Kidney epithelial cell (primary cell): ENCODE measurements around a stretch of chr11.

- RAMPAGE, long total RNA = no peak
- RRBS = no CpG with 5 or more reads among the region's 24 CpGs
Measured at GRCh38 chr11:118997278-118997909, 544 bp upstream of the CENATAC start.

- RAMPAGE, long total RNA = no peak
- RRBS = no CpG with 5 or more reads among the region's 8 CpGs
Measured at GRCh38 chr11:119027616-119028332, 9.2 kb downstream of the TRAPPC4 start.

- RAMPAGE, long total RNA = no peak
- RRBS = 1% methylated on average over 20 of the region's 52 CpGs
Measured at GRCh38 chr11:119093879-119094624, 1.2 kb downstream of the H2AX start.

- RAMPAGE, long total RNA = no peak
- RRBS = no CpG with 5 or more reads among the region's 8 CpGs
Measured at GRCh38 chr11:119108201-119109264, 1.4 kb downstream of the C2CD2L start.

DNA sequence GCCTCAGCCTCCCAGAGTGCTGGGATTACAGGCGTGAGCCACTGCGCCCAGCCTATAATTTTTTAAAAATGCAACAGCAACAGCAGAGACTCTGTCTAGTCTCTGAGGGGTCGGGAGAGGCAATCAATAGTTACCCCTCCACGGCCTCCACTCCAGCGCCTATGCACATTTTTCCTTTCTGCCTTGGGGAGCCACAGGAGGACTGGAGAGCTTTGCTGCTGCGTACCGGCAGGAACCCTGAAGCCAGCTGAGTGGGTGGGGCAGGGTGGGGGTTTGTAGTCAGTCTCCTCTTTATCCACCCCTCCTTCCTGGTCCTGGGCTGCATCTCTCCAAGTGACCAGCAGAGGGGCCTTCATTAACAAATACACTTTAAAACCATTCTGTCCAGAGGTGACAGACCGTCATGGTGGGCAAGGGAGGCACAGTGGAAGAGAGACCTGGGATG, 4.1 kb upstream of the ABCG4 start:
- RAMPAGE, long total RNA = no peak
- RRBS = no CpG with 5 or more reads among the region's 8 CpGs

- RAMPAGE, long total RNA = no peak
- RRBS = under 1% methylated on average over 6 of the region's 51 CpGs
Measured at GRCh38 chr11:119206466-119207673, 731 bp downstream of the CBL start.

GRCh38 chr11:119305614-119306565, 11.0 kb downstream of the MCAM start:
- RAMPAGE, long total RNA = no peak
- RRBS = no CpG with 5 or more reads among the region's 9 CpGs

DNA sequence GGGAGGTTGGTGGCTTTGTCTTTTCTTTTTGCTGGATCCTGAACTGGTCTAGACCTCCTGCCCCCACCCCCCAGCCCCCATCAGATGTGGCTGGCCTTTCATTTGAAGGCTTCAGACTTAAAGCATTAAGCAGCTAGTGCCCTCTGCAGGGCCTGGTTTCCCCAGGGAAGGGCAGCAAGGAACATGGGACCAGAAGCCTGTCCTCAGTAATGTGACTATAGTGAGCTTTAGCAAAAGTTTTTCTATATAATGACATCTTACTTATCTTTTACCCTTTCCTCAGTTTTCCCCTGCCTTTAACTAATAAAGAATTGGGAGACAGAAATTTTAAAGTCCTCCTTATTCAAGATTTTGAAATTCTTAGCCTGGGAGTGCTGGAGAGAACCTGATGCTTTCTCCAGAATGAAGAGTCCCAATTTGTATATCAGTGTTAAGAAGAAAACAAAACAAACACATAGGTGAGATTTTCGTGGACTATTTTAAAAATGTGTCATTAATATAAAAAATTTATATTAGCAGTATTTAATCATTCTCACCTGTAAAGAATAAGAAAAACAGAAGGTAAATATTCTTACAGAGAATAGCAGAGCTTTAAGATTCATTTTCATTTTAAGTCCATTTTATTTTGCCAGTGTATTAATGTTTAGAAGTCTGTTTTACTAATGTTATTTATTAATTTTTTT, 9.4 kb downstream of the MCAM start:
- RAMPAGE, long total RNA = no peak
- RRBS = no CpG with 5 or more reads among the region's 1 CpG

GRCh38 chr11:119319961-119320221, 3.0 kb upstream of the MCAM start:
- RAMPAGE, long total RNA = no peak
- RRBS = 73% methylated on average over 6 of the region's 7 CpGs

- RAMPAGE, long total RNA = no peak
- RRBS = 87% methylated on average over 5 of the region's 28 CpGs
Measured at GRCh38 chr11:119335414-119336356, 1.4 kb downstream of the RNF26 start.

DNA sequence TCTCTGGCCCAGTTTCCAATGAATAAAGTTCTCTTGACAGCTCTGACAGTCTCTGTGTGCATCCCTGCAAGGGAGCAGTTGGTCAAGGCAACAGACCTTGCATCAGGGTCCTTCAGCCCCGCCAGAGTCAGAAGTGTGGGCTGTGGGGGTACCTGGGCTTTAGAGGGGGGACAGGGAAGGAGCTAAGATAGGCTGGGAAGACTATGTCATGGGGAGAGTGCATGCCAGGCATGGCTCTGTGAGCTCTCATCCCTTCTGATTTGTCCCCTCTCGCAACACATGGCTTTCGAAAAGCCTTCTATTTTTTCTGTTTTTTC, 2.9 kb downstream of the RNF26 start:
- RAMPAGE, long total RNA = no peak
- RRBS = no CpG with 5 or more reads among the region's 3 CpGs

GRCh38 chr11:119378854-119379624, 2.5 kb downstream of the USP2 start:
- RAMPAGE, long total RNA = no peak
- RRBS = no CpG with 5 or more reads among the region's 11 CpGs

DNA sequence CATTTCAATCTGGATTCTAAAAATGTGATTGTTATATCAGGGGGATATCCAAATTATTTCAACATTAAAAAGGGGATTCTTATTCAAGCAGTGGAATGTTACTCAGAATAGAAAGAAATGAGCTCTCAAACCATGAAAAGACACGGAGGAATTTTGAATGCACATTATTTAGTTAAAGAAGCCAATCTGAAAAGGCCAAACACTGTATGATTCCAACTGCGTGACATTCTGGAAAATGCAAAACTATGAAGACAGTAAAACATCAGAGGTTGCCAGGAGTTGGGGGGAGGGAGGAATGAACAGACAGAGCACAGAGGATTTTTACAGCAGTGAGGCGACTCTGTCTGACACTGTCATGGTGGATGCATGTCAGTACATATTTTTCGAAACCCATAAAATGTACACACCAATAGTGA, 22.8 kb upstream of the THY1 start:
- RAMPAGE, long total RNA = no peak
- RRBS = no CpG with 5 or more reads among the region's 4 CpGs

DNA sequence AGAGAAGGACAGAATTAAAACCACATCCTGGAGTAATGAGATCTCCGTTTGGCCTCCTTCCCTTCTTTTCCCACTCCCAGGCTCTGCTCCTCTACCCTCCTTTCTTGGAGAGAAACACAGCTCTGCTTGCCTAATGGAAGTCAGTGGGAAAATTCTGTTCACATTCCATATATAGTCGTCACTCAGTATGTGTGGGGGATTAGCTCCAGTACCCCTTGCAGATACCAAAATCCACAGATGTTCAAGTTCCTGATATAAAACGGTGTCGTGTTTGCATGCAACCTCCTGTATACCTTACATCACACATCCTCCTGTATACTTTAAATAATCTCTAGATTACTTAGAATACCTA, 37.6 kb upstream of the THY1 start:
- RAMPAGE, long total RNA = no peak
- RRBS = no CpG with 5 or more reads among the region's 4 CpGs

GRCh38 chr11:119492395-119492663, 69.4 kb upstream of the THY1 start:
- RAMPAGE, long total RNA = no peak
- RRBS = no CpG with 5 or more reads among the region's 6 CpGs

DNA sequence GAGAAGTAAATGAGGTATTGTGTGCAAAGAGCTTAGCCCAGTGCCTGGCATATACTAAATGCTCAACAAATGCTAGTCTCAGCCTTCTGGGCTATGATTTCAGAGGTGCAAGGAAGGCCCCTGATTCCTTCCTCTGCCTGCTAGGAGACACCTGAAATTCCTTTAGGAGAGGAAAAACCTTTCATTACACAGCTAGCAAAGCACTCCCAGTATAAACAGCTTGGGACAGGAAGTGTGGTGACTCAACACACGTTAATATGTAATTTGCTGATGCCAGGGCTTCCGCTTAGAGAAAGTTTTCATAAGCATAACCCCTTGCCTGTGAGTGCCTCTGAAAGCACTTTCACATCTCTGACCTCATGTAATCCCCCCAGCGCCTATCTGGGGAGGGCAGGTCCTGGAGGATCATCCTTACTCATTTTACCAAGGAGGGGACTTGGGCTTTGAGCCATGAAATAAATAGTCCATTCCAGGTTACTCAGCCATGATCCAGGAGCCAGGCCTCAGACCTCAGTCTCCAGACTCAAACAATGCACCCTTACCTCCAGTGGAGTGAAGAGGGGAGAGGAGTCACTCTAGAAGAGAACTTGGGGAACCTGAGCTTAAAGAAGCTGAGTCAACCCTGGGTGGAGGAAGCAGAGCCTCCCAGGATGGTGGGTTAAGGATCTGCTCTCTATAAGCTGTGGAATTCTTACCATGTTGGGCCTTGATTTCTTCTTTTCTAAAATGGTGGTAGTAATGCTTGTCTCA, 113.4 kb downstream of the NECTIN1 start:
- RAMPAGE, long total RNA = no peak
- RRBS = no CpG with 5 or more reads among the region's 3 CpGs

DNA sequence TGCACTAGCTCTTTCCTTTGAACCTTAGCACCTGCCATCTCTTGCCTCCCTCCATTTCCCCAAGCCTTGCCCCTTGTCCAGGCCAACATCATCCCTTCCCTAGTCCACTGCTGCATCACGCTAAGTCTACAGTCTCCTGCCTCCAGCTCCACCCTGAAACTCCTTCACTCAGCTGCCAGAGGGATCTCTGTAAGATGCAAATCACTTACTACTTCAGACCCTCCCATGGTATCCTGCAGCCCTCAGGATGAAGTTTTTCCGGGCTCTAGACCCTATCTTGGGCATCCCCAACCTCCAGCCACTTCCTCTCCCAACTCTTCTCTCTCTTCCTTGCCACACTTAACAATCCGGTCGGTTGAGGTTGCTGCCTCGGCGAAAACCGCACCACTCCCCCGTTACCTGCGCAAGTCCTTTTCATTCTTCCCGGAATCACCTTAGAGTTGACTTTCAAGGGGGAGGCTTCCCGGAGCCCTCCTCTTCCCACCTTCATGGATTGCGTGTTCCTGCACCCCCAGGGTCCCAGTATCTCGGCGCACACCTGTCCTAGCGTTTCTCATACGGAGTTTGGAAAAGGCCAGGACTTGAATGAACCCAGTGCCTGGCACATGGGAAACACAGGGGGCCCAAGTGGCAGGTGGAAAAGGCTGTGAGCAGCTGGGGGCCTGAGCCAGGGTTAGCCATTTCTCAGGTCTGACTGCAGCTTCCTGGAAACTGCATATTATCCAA, 42.5 kb downstream of the NECTIN1 start:
- RAMPAGE, long total RNA = no peak
- RRBS = 93% methylated on average over 9 of the region's 16 CpGs

- RAMPAGE, long total RNA = no peak
- RRBS = no CpG with 5 or more reads among the region's 25 CpGs
Measured at GRCh38 chr11:119696353-119697499, 32.3 kb downstream of the NECTIN1 start.

DNA sequence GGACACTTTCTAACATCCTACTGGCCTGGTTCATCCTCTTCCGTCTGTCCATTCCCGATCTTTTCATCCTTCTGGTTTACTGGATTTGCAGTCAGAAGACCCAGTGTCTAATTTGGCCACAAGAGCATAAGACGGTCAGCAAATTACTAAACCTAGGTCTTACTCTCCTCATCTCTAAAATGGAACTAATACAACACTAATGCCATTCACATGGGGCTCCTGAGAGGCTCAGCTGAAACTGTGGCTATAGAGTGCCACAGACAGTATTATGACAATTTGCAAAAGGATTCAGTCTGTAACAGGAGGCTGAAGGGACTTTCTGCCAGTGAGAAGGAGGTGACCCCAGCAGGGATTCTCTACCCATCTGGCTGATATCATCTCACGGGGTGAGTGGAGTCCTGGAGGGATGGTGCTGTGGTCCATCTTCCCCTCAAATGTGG, 7.0 kb downstream of the NECTIN1 start:
- RAMPAGE, long total RNA = no peak
- RRBS = no CpG with 5 or more reads among the region's 4 CpGs

DNA sequence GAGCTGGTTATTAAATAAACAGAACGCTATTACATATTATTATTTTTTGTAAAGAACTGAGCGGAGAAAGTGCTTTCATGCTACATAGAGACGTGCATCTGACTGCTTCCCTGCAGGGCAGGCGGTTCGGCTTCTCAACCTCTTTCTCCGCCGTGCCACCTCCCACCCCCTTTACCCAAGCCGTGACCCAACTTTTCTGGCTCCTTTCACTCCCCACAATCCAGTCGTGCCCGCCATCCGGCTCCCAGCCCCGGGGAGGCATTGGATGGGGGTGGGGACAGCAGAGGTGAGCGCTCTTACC, 875 bp downstream of the NECTIN1 start:
- RAMPAGE, long total RNA = no peak
- RRBS = no CpG with 5 or more reads among the region's 13 CpGs